ENCODE data around the gene DIPK1C.

- PRO-cap: no peak
These were observed 34.7 kb downstream of the CYB5A start for GRCh38 chr18:74256881-74257692.

- PRO-cap: no peak
These were observed 13.7 kb downstream of the CYB5A start for GRCh38 chr18:74277898-74278675.

DNA sequence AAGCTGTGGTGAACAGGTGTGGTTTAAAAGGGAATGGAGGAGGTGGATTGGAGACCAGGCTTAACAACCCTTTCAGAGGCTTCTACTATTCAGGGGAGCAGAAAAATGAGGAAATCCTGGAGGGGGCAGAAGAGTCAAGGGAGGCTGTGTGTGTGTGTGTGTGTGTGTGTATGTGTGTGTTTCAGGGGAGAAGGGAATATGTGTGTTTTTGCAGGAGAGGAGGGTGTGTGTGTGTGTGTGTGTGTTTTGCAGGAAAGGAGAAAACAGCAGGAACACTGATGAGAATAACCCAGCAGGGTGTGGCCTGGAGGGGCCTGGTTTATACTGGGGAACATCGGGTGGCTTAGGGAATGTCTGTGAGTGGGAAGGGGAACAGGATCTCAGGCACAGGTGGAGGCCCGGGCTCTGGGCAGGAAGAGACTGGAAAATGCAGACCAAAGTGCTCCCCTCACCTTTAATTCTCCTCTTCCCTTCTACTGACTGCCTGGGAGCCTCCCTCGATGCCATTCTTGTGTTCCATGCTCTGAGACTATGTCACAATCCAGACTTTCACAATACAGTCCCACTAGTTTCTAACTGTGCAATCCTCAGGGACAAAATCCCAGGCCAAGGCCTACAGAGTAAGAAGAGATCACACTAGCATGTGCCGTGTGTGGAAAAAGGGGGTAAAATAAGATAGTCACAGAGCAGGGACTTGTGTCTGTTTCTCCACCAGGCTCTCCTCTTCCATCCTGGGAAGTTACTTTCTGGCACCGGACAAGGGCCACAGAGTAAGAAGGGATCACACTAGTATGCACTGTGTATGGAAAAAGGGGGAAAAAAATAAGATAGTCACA is 9.9 kb downstream of the CYB5A start:
- PRO-cap: no peak

DNA sequence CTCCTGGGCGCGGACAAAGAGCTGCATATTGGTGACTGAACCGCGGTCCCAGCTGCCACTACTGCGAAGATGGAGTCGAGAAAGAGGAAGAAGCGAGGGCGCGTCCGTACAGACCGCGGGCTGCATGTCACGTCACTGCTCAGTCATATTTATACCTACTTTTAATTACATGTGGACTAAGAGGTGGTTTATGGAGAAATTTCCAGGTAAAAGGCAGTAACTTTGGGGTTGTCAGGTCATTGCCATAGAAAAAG is 66.9 kb downstream of the DIPK1C start:
- PRO-cap: no peak

DNA sequence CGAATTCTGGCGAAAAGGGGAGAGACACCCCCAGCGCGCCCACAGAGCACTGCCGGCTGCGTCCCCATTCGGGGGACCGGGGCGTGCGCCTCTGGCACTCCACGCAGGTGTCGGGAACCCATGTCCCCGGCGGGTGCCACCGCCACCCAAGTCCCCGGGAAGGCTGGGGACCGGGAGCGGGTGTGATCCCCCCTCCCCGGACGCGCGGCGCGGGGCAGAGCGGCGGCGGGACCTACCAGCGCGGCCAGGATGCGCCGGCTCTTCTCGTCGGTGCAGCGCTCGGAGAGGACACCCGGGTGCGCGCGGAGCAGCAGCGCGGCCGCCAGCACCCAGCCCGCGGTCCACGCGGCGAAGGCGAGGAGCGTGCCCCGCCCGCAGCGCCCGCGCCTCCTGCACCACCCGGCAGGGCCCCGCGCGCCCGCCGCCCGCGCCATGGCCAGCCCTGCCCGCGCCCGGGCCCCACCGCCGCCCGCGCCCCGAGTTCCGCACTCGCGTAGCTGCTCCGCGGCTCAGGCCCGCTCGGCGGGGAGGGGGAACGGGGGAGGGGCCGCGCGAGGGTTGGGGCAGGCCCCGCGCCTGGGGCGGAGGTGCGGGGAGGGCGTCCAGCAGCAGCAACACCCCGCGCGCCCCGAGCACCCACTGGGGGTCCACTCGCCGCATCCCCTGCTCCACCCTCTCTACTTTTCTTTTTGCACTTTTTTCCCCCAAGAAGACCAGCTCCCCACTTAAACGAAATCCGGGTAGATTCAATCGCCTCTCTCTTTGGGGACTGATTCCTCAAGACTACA is at the start of gene DIPK1C:
DIPK1C (minus strand) TSS at position 483 of the 788 bp plus-strand sequence.
- PRO-cap: no peak

DNA sequence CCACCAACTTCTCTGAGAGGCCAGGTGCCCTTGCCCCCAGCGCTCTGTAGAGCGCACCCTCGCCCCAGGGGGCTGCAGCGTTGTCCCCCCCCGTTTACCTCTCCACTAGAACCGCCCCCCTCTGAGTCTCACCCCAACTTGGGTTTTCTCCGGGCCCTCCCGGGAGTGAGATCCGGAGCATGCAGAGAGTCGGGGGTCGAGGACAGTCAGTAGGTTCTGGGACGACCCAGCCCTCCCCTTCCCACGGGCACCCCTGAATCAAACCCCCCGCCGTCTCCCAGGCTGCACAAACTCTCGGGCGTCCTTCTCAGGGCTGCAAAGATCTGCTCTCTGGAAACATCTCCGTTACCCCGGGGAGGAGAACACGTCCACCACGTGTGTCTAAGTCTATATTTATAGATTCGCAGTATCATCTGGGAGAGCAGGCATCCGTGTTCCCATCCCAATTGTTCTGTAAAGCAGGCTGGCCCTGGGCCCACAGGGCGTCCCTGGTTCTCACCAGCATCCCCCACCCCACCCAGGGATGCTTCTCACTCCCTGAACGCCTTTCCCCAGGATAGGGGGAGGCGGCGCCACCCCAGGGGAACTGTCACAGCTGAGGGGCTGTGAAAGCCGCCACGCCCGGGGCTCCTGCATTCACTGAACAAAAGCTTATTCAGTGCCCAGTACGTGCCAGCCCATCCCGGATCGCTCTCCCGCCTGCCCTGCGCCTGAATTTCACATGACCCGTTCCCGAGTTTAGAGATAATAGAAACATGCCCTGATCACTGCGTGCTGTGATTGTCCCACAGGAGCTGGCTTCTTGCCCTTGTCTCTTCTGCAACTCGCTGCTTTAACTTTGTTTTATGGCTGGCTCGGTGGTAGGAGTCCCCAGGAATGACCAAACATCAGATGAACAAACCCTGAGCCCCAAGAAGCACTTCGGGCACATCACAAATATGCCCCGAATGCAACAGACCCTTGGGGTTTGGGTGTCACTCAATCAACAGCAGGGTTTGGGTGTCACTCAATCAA is 840 bp upstream of the DIPK1C start:
- PRO-cap: no peak

GRCh38 chr18:74499626-74500042 is 3.5 kb downstream of the CNDP2 start:
- PRO-cap: bidirectional peak, plus-strand start at chr18:74499918, minus-strand start at chr18:74499808

- PRO-cap: no peak
These were observed 13.9 kb upstream of the CNDP1 start for GRCh38 chr18:74520325-74520860.

- PRO-cap: no peak
These were observed 2.5 kb downstream of the ZNF407 start for GRCh38 chr18:74600076-74600757.

GRCh38 chr18:74612442-74612936 is 14.8 kb downstream of the ZNF407 start:
- PRO-cap: no peak

DNA sequence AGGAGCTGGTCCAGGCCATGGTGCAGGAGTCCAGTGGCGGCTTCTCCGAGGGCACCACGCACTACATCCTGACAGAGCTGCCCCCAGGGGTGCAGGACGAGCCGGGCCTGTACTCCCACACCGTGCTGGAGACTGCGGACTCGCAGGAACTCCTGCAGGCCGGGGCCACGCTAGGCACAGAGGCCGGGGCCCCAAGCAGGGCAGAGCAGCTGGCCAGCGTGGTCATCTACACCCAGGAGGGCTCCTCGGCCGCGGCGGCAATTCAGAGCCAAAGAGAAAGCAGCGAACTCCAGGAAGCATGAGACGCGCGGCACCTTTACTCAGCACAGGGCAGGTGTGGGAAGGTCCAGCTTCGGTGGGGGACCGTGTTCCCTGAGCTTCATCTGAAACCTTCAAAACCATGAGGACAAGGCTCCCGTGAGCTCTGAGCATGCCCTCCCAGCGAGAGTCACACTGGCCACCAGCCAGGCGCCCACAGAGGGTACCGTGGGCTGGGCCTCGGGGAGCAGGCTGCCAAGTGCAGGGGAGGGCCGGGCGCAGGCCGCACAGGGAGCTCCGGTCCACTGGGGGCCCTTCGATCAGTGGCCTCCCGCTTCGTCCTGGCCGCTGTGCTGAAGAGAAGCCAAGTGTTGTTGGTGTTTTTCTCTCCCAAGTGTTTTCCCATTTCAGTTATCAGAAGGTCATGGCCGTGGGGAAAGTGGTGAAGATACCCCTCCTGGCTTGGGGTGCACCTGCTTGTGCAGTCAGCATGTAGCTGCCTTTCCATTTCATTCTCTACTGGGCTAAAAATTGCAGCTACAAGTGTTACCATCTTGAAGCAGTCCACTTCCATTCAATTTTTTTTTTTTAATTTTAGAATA is 144.5 kb downstream of the PTGR3 start:
- PRO-cap: unidirectional peak, minus-strand start at position 63 of the sequence

- PRO-cap: bidirectional peak, plus-strand start at chr18:75070991, minus-strand start at chr18:75070842; unidirectional peak, plus-strand start at chr18:75071222
These were observed 138.1 kb downstream of the PTGR3 start for GRCh38 chr18:75070470-75071671.

DNA sequence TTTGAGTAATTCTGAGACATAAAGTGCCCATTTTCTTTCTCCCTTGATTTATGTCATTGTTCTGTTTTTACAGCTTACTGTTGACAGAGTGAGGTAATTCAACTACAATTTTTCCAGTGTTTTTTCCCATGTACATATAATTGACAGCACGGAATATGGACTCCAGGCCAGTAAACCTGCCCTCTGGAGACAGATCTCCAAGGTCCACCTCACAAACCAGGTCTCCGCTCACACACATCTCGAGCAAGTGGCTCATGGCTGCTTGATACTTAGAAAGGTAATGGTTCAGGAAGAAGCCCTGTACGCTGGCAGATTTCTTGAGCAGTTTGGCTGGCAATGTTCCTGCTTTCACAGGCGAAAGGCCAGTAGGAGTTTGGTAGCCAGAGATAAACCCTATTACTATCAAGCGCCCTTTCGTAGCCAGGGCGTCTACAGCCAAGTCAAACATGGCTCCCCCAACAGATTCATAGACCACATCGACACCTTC is 7.5 kb downstream of the PTGR3 start:
- PRO-cap: no peak

- PRO-cap: no peak
These were observed 96.5 kb downstream of the ZNF516 start for GRCh38 chr18:76398206-76399356.

DNA sequence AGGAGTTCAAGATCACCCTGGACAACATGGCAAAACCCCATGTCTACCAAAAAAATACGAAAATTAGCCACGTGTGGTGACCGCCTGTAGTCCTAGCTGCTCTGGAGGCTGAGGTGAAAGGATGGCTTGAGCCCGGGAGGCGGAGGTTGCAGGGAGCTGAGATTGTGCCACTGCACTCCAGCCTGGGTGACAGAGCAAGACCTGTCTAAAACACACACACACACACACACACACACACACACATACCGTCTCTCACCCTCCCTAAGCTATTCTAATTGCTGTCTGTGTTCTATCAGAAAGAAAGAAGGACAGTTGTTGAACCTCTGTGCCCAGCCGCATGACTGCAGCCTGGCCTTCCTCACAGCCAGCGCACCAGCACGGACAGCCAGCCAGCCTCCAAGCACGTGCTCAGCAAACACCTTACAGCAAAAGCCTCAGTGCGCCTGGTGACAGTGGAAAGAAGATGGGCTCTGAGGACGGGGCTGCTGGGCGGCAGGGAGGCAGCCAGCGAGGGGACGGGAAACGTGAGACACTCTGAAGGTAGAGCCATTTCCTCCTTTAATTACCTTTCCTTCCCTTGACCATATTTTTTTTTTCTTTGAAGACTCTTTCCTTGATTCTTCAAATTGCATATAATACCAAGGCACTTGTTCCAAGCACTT is 58.1 kb downstream of the ZNF516 start:
- PRO-cap: no peak

DNA sequence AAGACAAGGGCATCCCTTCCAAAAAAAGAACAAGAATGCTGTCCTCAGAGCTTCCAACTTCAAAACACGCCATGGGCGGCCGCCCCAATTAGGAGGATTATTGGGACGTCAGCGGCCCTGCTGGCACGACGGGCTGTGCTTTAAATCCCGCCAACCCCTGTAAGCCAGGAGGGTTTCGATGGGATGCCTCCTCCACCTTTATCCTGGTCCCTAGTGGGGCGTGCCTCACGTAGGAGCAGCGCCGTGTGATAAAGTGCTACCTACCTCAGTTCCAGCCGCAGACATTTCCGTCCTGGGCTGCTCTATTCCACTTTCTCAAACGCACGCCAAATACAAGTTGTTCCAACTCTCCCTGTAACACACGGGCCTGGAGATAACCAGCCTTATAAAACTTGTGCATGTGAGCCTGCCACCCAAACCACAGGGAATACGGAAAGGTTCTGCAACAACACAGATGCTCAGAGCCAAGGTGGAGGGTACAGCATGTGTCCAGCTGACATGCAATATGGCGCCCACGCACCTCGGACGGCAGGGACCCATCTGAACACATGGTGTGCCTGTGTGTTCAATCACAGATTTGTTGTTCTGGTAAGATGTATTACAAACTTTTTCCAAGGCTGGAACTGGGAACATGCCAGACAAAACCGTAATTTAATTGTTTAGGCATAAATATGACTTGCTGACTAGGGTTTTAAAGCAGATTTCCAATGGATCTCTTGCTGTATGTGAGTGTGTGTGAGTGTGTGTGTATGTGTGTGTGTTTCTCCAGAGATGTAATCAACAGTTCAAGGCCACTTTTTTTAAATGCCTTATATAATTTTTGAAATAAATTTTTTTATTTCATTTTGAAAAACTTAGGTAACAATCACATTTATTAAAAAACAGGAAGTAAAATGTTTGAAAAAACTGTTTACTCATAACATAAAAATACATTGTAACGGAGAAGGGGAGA is 47.6 kb downstream of the ZNF516 start:
- PRO-cap: no peak

DNA sequence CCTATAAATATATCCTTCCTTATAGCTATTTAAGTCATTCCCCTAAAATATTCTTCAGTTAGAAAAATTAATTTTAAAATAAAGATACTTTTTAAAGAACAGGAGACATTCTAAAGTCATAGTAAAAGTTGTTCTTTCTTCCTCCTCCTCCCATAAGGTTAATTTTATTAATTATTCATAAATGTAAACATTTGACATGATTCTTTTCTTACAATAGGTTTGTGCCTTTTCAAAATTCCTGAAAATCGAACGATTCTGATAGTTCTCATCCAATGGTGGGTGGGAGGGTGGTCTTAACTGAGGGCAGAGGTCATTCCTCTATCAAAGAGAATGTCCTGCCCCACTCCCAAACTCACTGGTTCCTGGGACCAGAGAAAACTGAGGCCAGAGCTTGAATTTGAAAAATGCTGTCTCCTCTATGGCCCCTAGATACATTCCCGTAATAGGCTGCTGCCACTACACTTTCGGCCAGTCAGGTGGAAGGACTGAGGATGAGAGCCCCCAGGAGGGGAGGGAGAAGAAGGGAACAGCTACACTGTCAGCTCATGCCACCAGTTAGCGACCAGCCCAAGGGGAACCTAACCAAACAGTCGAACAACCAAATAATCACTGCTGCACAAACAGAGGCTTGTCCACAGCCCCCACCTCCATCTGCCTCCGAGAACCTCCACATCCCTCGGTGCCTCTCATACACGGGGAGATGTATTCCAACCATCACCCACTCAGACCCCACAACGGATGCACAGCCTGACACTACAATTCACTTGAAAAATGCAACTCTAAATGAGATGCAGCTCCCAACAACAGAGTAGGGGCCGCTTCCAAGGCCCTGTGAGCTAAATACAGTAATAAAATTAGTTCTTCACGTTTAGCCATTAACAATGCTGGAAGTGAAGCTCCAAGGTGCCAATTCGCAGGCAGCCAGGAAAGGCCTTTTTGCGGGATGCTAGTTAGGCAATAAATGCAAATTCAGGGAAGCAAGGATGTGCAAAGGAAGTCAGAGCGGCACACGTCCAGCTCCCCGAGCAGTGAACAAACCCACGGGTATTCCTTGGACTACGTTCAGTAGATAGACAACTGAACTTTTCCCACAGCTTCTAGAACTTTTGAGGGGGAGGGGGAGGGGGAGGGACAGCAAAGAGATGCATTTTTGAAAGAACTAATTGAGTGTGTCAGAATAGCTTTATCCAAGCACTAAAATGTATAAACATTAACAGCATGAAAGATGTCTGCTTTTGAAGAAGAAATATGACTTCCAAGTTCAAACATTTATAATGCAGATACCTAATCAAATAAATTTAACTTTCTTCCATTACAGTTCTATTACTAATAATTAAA is 7.2 kb downstream of the ZNF516 start:
- PRO-cap: no peak

GRCh38 chr18:76495422-76496031 is 485 bp upstream of the ZNF516 start:
- PRO-cap: bidirectional peak, plus-strand start at chr18:76495609, minus-strand start at chr18:76494799

- PRO-cap: no peak
These were observed 142.3 kb upstream of the ZNF236 start for GRCh38 chr18:76679810-76680647.

GRCh38 chr18:76697021-76698192 is 125.0 kb upstream of the ZNF236 start:
- PRO-cap: bidirectional peak, plus-strand start at chr18:76697529, minus-strand start at chr18:76697439

All from penis (tissue), 1 donor.